Diencephalon (tissue), 2 donors: ENCODE measurements around the genes AIRE and PFKL.

- RAMPAGE, long total RNA: no peak
Measured at GRCh38 chr21:43355855-43356279, 71.1 kb downstream of the SIK1 start.

DNA sequence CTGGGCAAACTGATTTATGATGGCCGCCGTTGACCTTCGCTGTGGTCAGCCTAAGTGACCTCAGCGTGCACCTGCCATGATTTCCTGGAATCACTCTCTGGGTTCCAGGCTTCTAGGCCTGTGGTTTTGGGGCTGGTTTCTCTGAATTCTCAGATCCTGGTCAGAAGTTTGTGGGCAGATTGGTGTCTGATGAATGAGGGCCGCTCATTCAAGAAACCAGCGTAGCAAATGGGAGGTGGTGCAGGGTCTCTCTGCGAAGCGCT lies 64.0 kb downstream of the SIK1 start:
- RAMPAGE, long total RNA: no peak

DNA sequence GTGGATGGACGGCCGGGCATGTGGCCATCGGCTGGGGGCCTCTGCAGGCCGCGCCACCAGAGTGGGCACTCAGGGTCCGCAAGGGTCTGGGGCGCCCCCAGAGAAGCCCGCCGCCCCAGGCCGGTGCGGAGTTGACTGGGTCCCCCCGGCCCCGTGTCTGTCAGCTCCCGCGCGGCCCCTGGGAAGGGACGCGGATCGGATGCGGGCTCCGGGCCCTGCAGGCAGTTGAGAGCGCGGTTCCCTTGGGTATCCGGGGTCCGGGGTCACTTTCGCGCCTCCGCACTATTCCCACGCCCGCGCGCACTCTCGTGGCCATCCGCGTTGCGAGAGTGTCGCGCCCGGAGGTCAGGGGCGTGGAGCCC lies 507 bp upstream of the PDXK start:
- RAMPAGE, long total RNA: no peak

DNA sequence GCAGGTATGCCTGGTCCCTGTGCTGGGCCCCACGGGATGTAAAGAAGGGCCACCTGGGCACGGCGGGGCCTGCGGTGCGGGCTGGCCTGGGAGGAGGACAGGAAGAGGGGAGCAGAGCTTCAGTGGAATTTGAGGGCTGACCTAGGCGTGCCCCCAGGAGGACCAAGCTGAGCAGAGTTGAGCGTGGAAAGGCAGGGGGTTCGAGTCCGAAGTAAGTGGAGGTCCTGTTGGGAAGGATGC lies 1.3 kb downstream of the PDXK start:
- RAMPAGE, long total RNA: no peak

DNA sequence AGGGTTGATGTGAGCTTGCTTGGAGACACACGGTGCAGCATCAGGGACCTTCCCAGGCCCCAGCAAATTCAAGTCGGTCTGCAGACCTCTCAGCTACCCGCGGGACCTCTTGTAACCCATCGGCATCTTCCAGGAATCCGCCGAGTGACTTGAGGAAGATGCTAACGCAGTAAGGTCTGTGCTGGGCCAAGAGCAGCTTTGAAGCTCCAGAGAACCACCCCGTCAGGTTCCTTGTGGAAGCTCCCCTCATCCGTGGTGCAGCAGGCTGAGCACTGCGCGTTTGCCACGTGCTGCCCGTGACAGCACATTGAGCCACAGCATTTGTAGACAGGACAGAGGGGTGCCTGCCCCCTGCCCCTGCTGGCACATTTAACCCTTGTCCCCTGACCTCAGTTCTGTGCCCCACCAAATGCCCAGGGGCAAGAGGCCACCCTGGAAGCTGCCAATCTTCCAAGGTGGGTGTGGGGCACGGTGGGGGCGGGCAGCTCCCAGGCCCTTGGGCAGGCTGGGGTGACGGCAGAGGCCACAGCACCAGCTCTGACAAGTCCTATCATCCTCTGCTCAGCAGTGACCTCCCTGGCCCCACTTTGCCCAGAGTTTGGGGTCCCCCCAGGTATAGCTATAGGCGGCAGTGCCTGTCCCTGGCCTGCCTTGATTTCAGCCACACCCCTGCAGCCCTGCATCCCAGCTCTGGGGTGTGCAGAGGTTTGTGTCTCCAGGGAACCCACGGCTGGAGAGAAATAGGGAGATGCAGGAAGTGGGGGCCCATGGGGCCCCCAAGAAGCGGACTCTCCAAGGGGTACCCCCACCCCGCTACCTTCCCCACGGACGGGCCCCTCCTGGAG lies 19.2 kb downstream of the CSTB start:
- RAMPAGE, long total RNA: no peak

- RAMPAGE, long total RNA: no peak
Measured at GRCh38 chr21:43771506-43772143, 4.5 kb downstream of the CSTB start.

DNA sequence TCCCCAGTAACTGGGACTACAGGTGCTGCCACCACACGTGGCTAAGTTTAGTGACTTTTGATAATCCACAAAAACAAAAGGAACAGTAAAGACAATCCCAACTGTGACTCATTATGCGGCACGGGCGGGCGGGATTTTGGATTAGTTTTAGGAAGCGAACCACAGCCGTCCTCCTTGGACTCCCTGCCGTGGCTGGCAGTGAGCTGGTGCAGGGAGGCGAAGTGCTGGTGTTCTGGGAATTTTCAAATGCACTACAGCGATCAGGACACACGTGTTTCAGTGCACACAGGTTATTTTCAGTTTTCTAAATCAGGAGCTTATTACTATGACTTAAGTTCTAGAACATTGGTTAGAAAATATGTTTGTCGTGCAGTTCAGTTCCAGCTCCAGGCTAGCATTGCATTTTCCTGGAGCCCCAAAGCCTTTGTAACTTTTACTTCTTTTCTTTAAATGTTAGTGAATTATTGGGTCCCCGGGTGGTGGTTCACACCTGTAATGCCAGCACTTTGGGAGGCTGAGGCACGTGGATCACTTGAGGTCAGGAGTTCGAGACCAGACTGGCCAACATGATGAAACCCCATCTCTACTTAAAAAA lies 5.0 kb downstream of the AGPAT3 start:
- RAMPAGE, long total RNA: no peak

DNA sequence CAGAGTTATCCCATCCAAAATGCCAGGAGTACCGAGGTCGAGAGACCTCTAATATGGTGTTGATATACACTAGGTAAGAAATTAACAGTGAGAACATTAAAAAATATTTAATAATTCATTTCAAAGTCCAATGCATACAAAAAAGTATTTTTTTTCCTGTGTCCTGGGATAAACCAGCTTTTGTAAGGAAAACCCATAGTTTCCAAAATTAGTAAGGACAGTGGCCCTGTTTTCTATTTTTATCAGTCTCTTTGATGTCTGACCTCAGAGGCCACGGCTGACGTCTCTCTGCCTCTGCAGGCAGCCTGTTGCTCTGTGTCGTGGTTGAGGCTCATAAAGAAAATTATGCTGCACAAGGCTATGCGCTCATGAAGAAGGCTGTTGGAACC lies 48.8 kb downstream of the AGPAT3 start:
- RAMPAGE, long total RNA: no peak

DNA sequence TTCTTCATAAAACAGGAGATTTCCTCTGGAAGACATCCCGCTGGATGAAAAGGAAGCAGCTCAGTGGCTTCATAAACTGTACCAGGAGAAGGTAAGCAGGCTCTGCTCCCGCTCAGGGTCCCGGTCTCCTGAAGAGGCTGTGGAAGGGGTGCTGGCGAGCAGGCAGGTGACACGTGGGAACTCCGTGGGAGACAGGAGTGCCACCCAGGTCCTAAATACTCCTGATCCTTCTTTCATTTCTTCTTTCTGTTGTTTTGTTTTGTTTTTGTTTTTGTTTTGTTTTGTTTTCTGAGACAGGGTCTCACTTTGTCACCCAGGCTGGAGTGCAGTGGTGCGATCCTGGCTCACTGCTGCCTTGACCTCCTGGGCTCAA lies 34.1 kb upstream of the TRAPPC10 start:
- RAMPAGE, long total RNA: no peak

DNA sequence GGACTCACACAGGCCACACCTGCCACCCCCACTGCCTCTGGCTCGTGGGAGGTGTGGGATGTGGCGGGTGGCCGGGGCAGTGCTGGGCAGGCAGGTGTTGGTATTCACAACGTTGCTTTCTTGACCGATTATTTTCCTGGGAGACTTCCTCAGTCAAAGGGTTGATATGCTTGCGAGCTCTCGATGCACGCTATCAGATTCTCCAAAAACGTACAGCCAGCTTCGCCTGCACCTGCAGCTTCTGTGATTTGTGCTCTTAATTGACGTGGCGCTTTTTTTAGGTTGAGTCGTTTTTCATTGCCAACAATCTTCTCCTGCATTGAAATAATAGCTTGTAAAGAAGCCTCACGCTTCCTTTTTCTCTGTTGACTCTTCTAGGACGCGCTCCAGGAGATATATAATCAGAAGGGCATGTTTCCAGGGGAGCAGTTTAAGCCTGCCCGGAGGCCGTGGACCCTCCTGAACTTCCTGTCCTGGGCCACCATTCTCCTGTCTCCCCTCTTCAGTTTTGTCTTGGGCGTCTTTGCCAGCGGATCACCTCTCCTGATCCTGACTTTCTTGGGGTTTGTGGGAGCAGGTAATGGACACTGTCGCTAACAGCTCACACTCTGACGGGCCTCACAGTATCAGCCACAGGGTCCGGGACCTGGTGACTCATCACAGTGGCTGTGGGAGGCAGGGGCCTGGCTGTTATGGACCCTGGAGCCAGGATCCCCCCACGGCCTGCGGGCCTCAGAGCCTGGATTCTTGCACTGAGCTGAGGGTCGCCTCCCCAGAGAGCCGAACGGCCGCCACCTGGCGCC lies 31.3 kb upstream of the TRAPPC10 start:
- RAMPAGE, long total RNA: no peak

DNA sequence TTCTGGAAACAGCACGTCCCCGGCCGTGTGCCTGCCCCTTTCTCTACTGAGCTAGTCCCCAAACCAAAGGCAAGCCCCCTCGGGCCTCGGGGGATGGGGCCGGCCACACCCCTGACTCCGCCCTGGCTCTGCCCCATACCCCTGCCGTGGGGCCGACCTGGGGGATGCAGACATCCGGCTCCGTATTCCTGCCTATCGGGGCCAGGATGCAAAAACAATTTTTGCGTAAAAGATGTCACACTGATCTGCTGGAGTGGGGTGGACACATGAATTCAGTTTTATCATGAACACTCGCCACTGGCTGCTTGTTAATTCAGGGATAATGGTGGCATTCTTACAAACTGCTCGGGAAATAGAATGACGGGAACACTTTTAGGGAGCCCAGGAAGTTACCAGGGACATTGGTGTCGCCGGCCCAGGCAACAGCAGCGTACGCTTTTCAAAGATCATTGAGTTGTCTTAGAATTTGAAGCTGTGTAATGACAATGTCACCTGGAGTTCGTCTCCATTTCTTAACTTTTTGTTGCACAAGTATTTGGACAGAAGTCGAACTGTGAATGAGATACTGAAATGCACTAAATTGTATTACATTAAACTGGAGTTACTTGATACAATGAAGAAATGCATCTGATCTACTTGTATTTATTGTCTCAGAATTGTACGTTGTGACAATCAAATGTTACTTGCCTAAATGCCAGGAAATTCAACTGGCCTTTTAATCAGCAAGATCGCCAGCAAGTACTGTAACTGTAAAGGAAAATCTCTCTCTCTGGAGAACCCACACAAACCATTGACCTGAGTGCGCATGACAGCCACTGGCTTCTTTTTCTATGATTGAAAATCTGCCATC lies 26.0 kb upstream of the TRAPPC10 start:
- RAMPAGE, long total RNA: no peak

- RAMPAGE, long total RNA: no peak
Measured at GRCh38 chr21:44006099-44006766, 5.9 kb upstream of the TRAPPC10 start.

DNA sequence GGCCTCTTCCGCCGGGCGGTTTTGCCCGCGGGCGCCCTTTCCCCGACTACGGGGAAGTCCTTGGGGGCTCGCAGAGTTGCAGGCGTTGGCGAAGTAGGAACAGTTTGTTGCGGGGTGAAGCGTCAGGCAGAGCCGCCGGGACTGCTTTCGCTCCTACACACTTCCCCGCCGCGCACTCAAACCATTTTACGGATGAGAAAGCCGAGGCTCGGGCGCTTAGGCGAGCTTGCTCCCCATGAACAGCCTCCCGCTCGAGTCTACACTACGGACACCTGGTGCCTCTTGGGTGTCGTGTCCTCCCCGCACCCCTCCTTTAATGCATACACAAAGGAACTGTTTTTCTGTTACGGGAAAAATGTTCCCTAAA lies 799 bp downstream of the TRAPPC10 start:
- RAMPAGE, long total RNA: no peak

- RAMPAGE, long total RNA: no peak
Measured at GRCh38 chr21:44037518-44038062, 25.5 kb downstream of the TRAPPC10 start.

DNA sequence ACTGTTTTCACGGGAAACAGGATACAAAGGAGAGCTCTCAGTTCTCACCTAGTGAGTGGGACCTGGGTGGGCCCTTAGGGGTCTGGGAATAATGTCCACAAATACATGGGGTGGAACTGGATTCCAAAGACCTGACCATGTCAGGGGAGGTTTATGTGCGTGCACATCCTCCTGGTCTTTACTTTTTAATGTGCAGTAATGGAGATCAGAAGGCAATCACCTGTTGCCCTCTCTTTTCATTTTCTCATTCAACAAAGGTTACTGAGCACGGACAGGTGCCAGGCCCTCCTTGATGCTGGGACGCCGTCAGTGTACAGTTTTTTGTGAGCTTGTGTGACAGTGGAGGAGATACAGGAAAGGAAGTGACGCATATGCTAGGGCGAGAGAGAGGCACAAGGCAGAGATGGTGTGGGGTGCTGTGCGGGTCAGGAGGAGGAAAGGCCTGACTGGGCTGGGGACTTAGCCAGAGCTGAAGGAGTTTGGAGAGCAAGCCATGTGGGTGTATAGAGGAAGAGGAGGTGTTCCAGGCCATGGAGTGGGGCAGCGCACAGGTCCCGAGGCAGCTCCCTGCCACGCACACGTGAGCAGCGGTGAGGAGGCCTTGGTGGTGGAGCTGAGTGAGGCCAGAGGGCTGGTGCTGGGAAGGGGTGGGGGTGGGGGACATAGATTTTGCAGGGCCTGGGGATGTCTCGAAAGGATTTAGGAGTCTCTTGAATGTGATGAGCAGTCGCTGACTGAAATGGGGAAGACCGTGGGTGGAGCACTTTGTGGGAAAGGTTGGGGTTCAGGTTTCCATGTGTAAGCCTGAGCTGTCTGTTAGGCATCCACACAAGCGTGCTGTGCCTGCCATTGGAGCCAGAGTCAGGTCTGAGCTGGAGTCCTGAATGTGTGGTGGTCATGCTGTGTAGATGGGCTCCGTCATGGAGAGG lies 45.9 kb downstream of the TRAPPC10 start:
- RAMPAGE, long total RNA: no peak

DNA sequence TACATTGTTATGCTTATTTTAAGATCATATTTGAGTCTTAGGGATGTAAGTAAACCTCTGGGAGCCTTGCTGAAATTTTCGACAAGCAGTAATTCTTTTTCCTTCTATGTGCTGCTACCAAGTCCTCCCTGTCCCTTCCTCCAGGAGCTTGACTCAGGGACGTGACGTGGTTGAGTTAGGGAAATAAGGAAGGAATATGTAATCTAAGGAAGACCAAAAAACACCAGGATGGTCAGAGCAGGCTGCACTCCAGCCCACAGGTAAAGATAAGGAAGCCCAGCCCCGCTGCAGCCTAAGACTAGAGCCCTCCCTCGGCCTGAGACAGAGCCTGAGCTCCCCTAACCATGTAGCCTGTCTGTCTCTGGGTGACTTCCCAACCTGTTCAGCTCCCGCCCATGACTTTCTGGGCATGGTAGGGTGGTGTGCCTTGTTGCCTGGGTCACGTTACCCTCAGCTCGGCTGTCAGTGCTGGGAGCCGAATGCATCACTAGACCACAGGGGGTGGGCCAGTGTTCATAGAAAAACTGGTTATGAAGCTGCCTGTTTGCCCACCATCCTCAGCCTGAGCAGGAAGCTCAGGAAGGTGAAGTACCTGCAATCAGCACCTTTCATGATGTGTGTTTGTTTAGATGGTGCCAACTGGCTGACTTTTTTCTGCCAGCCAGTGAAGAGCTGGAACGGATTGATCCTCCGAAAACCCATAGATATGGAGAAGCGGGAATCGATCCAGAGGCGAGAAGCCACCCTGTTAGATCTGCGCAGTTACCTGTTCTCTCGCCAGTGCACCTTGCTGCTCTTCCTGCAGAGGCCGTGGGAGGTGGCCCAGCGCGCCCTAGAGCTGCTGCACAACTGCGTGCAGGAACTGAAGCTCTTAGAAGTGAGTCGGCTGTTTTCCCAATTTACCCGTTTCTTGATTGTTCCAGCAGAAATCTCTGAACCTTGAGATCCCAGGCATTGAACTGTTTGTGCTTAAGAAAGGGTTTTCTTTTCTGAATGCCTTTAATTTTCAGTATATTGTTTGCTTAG lies 44.0 kb upstream of the PWP2 start:
- RAMPAGE, long total RNA: no peak

- RAMPAGE, long total RNA: no peak
Measured at GRCh38 chr21:44066684-44067584, 40.3 kb upstream of the PWP2 start.

- RAMPAGE, long total RNA: no peak
Measured at GRCh38 chr21:44285640-44286348, at the start of gene AIRE. AIRE (plus strand) TSS chr21:44285876.

DNA sequence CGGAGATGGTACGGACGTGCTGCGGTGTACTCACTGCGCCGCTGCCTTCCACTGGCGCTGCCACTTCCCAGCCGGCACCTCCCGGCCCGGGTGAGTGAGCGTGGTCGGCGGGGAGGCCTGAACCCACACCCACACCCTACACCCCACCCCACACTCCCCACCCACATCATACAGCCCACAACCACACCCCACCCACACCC lies 6.1 kb upstream of the PFKL start:
- RAMPAGE, long total RNA: no peak

- RAMPAGE, long total RNA: no peak
Measured at GRCh38 chr21:44299402-44300280, at the start of gene PFKL. PFKL (plus strand) TSS chr21:44300053.